Colonic mucosa (tissue), 1 donor: ENCODE data around the genes C14orf39 and SIX6.

- PRO-cap: no peak
These were observed 48.5 kb upstream of the RTN1 start for GRCh38 chr14:59919162-59919485.

GRCh38 chr14:60003031-60003608 is 88.6 kb upstream of the PCNX4 start:
- PRO-cap: no peak

DNA sequence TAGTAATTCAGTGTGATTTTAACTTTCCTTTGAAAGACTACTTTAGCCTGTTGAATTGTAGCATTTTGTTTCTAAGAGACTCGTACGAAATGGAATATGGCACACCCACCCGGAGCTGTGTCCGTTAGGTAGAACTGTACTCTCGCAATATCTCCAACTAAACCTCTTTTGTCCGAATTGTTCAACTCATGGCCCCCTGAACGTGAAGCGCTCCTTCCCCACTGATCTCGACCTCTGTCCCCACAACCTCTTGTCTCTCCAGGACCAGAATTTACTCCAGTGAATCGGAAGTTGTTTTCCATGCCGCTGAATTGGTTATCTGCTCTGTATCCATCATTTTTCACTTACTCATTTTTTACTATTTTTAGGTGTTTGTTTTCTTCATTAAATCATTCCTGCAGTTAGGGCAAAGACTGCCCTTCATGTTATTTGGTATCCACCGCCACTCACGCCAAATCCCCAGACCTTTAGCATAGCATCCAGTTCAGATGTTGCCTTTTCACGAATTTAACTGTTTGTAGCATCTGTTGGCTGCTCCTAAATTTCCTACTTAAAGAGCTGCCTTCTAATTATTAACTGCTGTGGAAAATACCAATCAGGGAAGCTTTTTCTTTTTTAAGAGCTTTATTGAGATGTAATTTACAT is 995 bp downstream of the PCNX4 start:
- PRO-cap: unidirectional peak, minus-strand start at position 236 of the sequence

DNA sequence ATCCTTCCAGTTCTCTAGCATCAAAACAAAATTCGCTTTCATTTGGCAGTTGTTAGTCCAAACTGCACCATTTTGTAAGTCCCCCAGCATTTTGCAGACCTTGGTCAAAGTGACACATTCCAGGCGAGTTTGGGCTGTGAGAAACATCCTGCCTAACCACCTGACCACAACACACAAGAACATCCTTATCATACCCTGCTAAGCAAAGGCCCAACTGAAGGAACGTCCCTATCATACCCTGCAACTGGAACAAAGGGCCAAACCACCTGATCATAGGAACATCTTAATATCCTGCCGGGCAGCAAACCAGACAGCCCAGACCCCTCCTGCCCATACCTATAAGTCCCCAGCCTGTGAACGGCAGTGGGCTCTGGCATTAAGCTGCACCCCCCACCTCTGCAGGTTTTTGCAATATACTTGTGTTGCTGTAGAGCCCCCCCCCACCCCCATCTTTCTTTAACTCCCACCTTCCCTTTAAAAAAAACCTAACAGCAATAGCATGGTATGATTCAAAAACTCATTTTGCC is 2.7 kb downstream of the PCNX4 start:
- PRO-cap: no peak

GRCh38 chr14:60250375-60250628 is 1.3 kb downstream of the PPM1A start:
- PRO-cap: unidirectional peak, minus-strand start at chr14:60250462; unidirectional peak, minus-strand start at chr14:60250560

DNA sequence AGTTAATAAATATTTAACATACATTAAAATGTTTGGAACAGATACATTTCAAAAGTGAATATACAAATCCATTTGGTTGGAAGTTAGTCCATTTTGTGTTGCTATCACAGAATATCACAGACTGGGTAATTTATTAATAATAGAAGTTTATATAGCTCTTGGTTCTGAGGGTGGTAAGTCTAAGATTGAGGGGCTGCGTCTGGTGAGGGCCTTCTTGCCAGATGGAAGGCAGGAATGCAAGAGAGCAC is 16.4 kb downstream of the PPM1A start:
- PRO-cap: no peak

- PRO-cap: no peak
These were observed 48.5 kb downstream of the PPM1A start for GRCh38 chr14:60297223-60298170.

GRCh38 chr14:60317416-60318126 is 68.5 kb downstream of the PPM1A start:
- PRO-cap: no peak

DNA sequence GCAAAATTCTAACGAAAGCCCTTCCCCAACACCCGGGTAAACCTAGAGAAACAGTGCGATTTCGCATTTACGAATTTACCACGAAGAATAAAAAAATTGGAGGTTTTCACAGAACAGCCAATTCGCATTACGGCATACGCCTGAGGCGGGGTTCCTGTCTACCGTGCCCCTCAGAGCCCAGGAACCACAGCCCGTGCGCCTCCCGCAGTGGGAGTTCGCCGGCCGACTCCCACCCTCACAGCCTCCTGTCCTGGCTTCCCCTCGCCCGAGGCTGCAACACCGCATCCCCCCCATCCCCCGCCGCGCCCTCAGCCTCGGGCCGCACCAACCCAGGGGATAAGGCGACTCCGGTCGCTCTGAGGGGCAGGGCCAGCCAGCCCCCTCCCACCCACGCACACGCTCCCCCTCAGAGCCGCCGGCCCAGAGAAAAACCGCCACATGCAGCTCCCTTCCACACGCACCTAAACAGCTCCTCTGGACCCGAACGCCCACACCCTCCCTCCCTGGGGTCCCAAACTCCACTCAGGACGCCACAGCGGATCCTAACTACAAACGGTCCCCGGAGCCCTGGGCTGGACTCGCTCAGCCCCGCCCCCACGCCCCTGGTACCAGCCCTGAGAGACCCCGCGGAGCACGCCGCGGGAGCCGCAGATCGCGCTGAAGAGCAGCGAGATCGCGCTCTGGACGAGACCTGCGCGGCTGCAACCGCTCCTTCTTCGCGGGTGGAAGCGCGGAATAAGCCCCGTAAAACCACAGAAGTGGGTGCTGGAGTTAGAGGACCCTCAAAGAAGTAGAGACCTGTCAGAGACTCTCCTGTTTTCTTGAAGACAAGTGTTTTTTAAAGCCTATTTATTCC is at the start of gene C14orf39:
TSS of gene C14orf39 (minus strand) at position 580 of the 856 bp plus-strand sequence.
- PRO-cap: no peak

DNA sequence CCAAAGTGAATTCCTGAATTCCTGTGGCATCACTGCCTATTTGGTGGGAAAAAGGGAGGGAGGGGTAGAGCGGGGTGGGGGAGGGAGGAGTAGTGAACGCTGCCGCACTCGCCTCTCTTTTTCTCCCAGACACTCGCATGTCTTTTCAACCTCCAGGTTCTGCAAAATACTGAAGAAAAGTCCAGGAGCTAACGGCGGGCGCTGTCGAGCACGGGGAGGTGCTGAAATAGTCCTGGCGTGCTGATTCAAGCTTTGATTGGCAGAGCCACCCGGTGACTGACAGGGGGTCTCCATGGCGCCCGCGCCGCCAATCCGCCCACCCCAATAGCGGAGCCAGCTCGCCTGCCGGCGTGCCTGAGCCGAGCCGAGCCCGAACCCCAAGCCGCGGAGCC is at the start of gene SIX6:
TSS of gene SIX6 (plus strand) at position 324 of the 392 bp plus-strand sequence.
- PRO-cap: no peak

DNA sequence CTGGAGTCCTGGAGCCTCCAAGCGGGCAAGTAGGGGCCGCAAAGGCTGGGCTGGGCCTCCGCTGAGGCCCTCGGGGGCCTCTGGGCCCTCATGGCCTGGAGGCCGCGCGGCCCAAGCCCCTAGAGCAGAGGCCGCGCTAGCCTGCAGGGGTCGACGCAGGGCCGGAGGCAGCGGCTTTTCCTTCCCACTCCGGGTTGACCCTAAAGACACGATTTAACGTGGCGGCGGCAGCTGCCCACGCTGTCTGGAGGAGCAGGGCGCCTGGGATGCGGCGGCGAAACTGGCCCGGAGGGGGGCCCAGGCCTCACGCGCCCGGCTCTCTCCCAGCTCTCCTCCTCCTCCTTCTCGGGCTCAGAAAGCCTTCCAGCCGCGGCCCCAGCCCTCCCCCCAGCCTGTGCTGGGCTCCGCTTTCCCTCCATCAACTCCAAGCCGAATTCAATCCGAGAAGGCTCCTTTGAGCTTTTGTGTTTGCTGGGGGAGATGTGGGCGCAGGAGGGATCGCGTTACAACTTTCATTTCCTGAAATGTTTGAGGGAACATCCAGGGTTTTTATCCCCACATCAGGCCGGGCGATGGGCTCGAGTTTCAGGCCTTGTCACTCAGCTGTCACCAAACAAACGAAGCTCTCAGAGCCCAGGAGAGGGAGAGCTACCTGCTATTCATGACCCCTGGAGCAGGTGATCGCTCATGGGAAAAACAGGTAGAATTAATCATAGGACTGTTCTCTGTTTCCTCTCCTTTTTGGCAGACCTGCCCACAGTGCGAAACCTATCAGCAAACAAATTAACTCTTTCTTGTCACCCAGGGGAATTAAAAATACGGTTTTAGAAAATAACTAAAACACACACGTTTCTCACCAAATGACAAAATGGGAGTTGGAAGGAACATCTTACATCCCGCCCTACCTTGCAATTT is 11.4 kb downstream of the SIX1 start:
- PRO-cap: no peak

GRCh38 chr14:60643841-60644136 is 5.5 kb downstream of the SIX1 start:
- PRO-cap: no peak

DNA sequence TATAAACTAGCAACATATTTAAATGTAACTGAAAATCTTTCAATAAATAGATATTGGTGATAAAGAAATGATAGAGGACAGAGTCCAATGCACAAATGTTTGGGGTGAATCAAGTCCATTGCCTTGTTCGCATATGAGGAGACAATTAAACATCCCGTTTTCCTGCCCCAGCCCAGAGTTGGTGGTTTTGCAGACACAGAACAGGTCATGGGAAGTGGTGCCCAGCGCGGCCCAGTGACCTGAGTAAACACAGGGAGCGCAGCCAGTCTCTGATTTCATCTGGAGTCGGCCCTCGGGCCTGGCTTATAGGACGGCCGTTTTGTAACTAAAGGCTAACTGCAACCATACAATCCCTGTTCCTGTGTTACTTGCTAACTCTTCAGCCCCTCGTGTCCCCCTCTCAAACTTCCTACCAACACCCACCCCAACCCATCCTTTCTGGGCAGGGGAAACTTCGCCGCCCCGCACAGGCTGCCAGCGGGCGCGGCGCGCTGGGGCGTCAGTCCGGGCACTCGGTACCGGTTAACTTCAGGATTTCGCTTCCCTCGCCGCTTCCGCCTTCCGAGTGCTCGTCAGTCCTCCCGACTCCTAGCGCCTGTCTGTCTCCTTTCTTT is 2.2 kb downstream of the SIX1 start:
- PRO-cap: no peak

GRCh38 chr14:60647927-60649320 is 853 bp downstream of the SIX1 start:
- PRO-cap: no peak

DNA sequence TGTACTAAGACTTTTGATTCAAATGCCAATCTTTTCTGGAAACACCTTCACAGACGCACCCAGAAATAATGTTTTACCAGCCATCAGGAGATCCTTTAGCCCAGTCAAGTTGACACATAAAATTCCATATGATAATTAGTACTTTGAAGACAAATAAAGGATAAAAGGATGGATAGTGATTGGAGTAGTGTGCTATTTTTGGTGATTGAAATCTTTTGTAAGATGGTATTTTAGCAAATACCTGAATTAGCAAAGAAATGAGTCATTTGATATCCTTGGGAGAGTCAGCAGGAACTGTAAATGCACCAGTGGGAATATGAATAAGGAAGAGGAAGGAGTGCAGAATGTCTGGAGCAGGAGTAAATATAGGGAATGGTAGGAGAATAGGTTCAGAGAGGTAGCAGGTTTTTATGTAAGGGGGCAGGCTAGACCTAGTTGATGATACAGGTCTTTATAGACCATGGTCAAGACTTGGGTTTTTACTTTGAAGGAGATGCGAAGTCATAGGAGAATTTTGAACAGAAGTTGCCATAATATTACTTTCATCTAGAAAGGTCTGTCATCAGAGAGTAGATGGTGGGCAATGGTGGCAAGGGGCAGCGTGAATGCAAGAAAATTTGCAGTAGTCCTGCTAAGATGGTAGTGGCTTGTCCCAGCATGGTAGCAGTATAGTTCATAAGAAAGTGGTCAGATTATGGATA is 74.9 kb downstream of the TRMT5 start:
- PRO-cap: no peak

DNA sequence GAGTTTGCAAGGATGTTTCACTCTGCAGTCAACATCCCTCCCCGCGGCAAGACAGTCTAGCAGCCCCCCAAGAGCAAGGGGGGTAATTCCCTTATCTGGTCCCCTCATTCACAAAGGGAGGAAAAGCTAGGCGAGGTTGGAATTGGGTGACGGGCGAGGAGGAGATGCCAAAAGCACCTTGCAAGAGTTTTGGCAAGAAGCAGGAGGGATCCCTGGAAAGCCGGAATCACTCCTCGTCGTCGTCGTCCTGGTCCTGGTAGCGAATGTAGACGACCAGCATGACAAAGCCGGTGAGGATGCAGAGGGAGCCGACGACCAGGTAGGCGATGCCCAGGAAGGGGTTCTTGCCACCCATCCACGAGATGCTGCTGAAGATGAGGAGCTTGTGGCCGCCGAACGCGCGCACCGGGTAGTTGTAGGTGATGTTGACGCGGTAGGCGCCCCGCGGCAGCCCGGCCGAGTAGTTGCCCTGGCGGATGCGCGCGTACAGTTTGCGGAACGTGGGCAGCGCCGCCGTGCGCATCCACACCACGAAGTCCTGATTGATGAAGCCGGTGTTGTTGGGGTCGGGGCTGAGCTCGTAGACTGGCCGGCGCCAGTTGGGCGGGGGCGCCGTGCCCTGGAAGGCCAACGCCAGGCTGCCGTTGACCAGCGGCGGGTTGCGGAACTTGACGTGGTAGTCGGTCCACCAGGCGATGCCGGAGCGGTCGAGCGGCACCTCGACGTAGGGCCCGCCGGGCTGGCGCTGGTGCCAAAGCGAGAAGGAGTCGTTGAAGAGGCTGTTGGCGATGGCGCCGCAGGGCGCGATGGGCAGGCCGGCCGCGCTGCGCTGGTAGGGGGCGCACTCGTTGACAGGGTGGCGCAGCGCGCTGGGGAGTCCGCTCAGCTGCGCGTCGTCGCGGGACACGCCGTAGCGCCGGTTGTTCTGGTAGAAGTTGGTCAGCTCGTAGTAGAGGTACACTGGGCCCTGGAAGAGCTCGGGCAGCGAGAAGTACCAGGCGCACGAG is 969 bp downstream of the TMEM30B start:
- PRO-cap: bidirectional peak, plus-strand start at position 575 of the sequence, minus-strand start at position 544 of the sequence; bidirectional peak, plus-strand start at position 862 of the sequence, minus-strand start at position 850 of the sequence

DNA sequence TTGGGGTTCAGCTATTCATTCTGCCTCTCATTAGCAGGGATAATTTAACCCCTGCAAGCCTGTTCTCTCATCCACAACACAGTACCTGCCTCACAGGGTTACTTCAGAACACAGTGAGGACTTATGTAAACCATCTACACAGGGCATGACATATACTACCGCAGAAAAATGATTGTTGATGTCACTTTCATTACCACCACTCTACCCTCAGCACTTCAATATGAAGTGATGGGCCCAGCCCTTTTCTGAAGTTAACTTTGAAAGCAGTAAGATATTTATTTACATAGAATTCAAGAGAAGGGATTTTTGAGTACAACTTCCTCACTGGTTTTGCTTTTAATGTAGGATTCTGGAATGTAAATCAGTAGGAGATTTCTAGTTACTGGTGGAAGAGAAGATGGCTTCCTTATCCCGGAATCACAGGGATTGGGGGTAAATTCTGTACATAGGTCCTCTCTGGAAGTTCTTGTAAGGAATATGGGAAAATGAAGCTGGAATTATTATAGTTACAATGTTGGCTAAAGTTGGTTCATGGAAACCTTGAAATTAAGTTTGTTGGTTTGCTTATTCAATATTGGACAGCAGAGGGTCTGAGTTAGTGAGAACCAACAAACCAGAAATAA is 14.7 kb downstream of the PRKCH start:
- PRO-cap: no peak

DNA sequence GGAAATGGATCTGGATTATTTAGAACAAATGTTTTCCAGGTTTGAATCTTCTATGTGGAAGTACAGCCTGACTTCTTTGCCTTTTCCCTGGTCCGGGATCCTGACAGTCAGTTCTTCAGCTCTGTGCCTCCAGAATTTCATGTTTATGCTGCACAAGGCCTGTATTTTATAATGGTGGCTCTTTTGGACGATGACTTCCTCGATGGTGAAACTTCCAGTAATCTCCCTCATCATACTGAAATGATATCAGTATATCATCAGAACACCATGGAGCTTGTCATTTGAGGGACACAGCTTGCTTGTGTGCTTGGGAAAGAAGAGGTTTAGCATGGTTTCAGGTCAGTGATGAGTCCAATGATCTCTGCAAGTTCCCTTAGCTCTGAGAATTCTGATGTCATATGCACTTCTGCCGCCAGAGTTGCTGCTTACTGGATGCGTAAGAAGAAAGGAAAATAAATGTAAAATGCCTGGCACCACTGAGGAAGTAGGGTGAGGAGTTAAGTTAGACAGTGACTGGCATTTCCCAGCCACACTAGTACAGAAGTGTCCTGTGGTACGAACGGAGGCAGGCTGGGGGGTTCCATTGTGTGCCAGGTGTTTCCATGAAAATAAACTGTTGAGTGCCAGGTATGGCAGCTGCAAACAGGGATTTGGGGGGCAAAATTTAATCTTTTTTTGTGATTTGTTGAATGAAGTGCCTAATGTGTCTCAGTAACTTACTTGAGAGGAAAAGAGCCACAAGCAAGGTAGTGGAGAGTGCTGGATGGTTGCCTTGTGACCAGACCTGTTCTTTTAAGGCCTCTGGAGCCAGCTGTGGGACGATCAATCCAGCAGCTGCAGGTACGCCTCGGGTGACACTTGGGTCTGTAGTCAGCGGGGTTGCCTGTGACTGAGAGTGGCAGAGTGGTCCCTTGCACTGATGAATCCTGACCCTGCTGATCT is 22.7 kb downstream of the PRKCH start:
- PRO-cap: no peak

- PRO-cap: no peak
These were observed 23.7 kb downstream of the PRKCH start for GRCh38 chr14:61344999-61345527.

DNA sequence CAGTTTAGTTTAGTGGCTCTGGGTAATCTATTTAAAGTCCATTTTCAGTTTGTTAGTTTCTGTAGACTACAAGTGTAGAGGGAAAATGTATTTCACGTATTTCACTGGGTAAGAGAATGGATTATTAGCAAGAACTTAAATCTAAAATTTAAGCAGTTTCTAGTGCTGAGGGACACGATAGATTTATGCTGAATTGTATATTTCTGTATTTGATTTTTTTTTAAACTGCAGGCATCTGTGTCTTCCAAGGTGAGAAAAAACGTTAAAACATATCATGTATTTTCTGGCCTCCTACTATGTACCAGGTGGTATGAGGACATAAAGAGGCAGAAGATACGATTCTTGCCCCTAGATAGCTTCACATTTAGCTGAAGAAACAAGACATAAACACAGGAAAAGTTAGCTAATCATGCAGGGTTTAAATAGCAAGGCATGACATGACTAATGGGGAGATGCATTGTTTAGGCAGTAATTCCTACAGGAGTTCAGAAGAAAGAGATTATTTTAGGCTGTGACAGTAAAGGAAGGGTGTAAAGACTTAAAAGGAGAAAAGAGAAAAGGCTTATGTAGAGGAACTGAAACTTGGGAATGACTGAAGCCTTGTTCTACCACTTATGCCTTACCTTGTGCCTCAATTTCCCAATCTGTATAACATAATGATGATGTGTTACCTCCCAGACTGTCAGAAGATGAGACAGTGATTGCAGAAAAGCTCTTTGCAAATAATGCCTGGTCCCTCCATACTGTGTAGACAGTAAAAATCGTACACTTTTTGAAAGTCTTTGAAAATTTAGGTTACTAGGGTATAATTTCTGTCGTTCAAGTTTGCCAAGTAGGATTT is 44.3 kb downstream of the PRKCH start:
- PRO-cap: no peak